Stomach (tissue), 7 donors: ENCODE measurements around the genes TVP23C, TBC1D26 and NT5M.

- PRO-cap = no peak
- RAMPAGE, long total RNA, 5 experiments = no peak in any of the 5 experiments
- RRBS = no CpG with 5 or more reads among the region's 10 CpGs
Observed at GRCh38 chr17:15434256-15434883, 33.1 kb downstream of the CDRT4 start.

GRCh38 chr17:15562792-15563874 is at the start of gene TVP23C:
TSS of gene TVP23C (minus strand) at chr17:15563483.
- PRO-cap = bidirectional peak, plus-strand start at chr17:15563754, minus-strand start at chr17:15563587
- RAMPAGE, long total RNA, 5 experiments = start-site peak on the minus strand in 5 of 5 experiments, at chr17:15563451-15563612 at its widest, 45 to 447 reads per replicate
- RRBS = no CpG with 5 or more reads among the region's 78 CpGs

DNA sequence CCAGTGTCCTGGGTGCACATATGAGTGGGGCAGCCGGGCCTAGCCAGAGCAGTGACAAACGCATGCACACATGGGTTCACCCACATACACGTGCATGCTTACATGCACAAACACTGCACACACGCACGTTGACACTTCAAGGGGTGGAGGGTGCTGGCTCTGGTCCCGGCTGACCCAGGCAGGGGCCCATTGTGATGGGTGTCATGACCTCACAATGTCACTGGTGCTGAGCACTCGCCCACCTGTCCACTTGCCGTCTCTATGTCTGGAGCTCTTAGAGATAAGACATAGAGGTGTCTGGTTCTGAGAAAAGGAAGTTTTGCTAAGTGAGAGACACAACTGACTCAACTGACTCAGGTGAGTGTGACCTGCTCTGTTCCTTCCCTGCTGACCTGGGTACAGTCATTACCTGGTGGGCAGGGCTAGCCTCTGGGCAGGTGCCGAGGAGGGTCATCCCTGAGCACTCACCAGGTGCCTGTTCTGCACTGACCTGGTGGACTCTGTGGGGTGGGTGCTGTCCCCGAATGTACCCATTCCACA is at the start of gene TBC1D26:
TSS of gene TBC1D26 (plus strand) at position 256 of the 540 bp plus-strand sequence.
- PRO-cap = no peak
- RAMPAGE, long total RNA, 5 experiments = no peak in any of the 5 experiments
- RRBS = no CpG with 5 or more reads among the region's 10 CpGs

GRCh38 chr17:15913769-15914147 is 31.2 kb upstream of the ADORA2B start:
- PRO-cap = no peak
- RAMPAGE, long total RNA, 5 experiments = no peak in any of the 5 experiments
- RRBS = no CpG with 5 or more reads among the region's 3 CpGs

DNA sequence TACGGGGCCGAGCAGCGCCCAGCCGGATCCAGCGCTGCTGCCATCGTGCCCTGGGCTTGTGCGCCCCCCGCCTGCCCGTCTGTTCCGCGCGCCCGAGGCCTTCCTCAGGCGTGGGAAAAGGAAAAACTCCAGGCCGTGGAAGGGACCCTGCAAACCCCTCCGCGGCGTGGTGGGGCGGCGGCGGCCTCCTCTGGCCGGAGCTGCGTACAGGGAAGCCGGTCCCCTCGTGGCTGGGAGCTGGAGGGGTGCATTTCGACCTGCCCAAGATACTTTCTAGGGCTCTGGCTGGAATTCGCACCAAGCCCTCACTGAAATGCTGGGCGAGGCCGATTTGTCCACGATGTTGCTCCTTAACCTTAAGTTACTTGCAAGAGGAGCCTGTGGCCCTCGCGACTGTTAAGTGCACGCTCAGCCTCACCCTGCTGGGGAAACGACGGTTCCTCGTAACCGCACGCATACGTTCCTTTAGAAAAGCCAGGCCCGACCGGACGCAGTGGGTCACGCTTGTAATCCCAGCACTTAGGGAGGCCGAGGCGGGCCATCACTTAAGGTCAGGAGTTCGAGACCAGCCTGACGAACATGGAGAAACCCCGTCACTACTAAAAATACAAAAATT is 511 bp upstream of the NCOR1 start:
- PRO-cap = no peak
- RAMPAGE, long total RNA, 5 experiments = no peak in any of the 5 experiments
- RRBS = 1% methylated on average over 4 of the region's 48 CpGs

- PRO-cap = no peak
- RAMPAGE, long total RNA, 5 experiments = no peak in any of the 5 experiments
- RRBS = no CpG with 5 or more reads among the region's 1 CpG
Observed at GRCh38 chr17:16298066-16298438, 55.2 kb downstream of the CENPV start.

DNA sequence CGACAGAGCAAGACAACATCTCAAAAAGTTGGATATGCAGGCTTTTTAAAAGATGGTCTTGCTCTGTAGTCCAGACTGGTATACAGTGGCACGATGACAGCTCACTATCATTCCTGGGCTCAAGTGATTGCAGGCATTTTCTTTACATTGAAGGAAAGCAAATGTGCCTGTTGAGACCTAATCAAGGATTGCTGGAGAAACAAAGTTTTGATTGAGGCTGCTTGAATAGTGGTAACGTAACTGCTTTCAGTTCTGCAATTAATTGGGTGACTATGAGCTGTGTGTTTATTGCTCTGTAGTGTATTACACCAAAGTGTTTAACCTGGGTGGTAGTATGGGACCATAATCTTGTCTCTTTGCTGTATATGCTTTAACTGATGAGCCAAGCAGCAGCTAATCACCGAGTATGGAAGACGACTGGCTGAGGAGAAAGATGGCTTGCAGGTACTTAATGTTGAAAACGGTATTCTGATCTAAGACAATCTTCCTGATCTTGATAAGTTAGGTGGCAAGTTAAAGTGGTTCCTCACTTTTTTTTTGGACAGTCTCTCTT is 2.4 kb downstream of the UBB start:
- PRO-cap = no peak
- RAMPAGE, long total RNA, 5 experiments = no peak in any of the 5 experiments
- RRBS = no CpG with 5 or more reads among the region's 6 CpGs

DNA sequence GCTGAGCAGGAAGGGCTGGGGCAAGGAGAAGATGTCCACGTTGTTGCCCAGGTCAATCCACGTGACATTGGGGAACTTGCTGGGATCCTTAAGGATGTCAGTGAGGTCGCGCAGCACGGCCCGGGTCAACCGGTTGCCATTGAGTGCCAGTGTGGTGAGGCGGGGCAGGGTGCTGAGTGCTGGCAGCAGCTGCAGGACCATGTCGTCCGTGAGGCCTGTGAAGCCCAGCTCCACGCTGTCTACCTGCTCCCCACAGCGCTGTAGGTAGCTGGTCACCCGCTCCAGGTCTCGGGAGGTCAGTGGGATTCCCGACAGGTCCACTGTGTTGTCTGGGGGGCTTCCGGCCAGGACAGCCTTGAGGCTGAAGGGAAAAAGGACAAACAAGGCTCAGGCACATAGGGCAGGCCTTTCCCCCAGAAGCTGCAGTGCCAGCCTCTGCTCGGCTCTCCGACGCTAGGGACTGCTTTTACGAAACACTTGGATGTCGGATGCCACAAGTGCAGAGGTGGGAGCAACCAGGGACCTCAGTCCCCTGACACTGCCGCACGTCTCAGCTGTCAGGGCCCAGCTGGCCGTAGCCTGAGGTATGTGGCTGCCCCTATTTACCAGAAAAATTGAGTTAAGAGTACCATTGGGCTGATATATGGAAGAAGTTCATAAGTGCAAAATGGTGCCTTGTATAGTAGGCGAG is 28.5 kb downstream of the TRPV2 start:
- PRO-cap = no peak
- RAMPAGE, long total RNA, 5 experiments = start-site peak on the minus strand in 1 of 5 experiments, centred at position 163 of the sequence, 5 reads per replicate
- RRBS = no CpG with 5 or more reads among the region's 25 CpGs

DNA sequence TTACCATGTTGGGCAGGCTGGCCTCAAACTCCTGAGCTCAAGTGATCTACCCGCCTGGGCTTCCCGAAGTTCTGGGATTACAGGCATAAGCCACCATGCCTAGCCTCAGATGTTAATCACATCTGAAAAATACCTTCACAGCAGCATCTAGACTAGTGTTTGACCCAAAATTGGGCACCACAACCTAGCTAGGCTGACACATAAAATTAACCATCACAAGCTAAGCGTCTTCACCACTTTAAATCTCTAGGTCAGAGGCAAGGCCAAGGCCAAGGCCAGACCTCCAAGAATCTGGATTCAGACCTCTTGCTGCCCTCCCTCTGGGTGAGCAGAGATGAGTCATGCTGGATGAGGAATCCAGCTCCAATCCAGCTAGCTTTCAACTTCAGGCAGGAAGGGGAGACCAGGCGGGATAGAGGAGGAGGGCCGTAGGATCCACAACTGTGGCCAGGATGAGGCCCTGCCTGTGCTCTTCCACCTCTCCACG is 14.9 kb downstream of the LRRC75A start:
- PRO-cap = unidirectional peak, plus-strand start at position 382 of the sequence
- RAMPAGE, long total RNA, 5 experiments = no peak in any of the 5 experiments
- RRBS = no CpG with 5 or more reads among the region's 6 CpGs

DNA sequence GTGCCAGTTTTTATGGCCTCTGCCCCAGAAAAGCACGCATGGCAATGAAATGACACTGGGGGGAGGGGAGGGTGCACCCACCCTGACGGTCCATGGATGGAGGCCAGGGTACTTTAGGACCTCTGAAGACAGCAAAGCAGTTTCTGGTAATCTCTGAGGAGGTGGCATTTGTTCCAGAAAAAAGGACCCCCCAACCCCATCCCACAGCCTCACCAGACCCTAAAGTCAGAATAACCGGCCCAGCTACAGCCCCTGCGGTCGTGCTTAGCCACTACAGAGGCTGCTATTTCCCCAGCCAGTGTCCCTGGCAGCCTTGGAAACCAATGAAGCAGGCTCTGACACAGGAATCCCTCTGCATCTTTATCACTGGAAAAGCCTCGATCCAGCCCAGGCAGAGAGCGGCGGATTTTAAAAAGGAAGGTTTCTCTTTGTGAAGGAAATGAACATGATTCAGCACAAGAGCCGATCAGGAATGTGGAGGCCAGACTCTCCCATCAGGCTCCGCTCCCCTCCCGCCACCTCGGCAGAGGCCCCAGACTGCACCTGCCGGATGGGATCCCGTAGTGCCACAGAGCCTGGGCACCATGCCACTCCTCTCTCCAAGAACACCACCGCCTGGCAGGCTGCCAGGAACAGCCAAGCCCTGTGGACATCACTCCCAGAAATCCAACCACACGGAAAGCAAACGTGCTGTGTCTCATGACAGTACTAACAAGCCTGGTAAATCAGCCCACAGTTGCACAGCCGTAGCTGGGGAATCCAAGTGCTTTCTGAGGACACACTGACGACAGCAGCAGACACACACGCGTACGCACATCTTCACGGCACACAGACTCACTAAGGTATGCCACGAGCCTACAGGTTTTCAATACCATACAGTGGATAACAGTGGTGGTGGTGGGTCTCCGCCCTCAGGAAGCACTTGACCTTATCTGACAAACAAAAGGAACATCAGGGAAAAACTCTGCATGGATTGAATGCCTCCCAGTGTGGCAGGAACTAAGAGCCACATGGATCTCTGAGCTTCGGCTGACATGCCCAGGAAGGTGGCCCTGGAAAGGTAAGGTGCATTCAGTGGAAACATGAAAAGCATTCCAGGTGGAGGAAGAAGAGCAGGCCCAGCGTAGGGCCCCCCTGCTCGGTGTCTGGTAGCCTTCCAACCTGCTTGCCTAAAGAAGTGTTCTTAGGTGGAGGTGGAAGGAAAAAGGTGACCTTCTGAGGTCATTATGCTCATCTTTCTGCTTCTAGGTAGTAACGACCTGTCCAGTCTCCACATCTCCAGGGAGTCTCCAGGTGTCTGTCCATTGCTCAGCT is 5.4 kb downstream of the LRRC75A start:
- PRO-cap = no peak
- RAMPAGE, long total RNA, 5 experiments = no peak in any of the 5 experiments
- RRBS = no CpG with 5 or more reads among the region's 29 CpGs

- PRO-cap = no peak
- RAMPAGE, long total RNA, 5 experiments = no peak in any of the 5 experiments
- RRBS = 63% methylated on average over 3 of the region's 9 CpGs
Observed at GRCh38 chr17:16922580-16923287, 49.2 kb downstream of the TNFRSF13B start.

- PRO-cap = no peak
- RAMPAGE, long total RNA, 5 experiments = no peak in any of the 5 experiments
- RRBS = no CpG with 5 or more reads among the region's 7 CpGs
Observed at GRCh38 chr17:16979674-16980222, 7.8 kb upstream of the TNFRSF13B start.

DNA sequence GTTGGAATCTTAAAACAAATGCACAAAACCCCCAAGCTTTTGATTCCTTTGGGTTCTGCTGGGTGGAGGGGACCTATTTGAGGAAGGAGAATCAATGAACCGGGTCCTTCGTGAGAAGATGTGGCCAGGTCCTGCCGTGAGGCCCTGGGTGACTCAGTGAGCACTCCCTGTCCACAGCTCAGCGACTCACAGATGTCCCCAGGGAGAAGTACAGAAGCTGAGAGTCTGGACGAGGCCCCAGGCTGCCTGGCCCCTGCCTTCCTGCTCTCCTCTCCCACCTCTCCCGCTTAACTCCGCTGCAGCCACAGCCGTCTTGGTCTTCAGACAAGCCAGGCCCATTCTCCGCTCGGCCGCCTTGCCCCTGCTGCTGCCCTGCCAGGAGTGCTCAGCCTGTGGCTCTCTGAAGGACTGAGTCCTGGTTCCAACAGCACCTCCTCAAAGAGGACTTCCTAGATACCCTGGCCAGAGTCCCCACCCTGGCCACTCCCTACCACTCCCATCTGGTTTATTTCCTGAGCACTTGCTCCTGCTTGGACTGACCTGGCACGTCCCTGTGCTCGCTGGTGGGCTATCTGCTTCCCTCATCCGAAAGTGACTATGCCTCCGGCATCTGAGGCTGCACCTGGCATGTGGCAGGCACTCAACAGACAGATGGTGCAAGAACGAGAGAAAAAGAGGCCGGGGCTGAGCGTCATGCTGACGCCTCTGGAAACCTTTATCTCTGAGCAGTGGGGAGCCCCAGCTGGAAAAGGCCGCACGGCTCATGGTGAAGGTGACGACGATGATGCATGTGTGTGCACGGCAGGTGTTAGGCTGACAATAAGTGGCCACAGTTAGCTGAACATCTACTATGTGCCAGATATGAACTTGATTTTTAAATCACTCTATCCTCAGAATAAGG is 9.1 kb upstream of the TNFRSF13B start:
- PRO-cap = unidirectional peak, plus-strand start at position 220 of the sequence
- RAMPAGE, long total RNA, 5 experiments = no peak in any of the 5 experiments
- RRBS = 49% methylated on average over 3 of the region's 24 CpGs

- PRO-cap = no peak
- RAMPAGE, long total RNA, 5 experiments = no peak in any of the 5 experiments
- RRBS = no CpG with 5 or more reads among the region's 4 CpGs
Observed at GRCh38 chr17:17107789-17108040, 65.5 kb downstream of the MPRIP start.

DNA sequence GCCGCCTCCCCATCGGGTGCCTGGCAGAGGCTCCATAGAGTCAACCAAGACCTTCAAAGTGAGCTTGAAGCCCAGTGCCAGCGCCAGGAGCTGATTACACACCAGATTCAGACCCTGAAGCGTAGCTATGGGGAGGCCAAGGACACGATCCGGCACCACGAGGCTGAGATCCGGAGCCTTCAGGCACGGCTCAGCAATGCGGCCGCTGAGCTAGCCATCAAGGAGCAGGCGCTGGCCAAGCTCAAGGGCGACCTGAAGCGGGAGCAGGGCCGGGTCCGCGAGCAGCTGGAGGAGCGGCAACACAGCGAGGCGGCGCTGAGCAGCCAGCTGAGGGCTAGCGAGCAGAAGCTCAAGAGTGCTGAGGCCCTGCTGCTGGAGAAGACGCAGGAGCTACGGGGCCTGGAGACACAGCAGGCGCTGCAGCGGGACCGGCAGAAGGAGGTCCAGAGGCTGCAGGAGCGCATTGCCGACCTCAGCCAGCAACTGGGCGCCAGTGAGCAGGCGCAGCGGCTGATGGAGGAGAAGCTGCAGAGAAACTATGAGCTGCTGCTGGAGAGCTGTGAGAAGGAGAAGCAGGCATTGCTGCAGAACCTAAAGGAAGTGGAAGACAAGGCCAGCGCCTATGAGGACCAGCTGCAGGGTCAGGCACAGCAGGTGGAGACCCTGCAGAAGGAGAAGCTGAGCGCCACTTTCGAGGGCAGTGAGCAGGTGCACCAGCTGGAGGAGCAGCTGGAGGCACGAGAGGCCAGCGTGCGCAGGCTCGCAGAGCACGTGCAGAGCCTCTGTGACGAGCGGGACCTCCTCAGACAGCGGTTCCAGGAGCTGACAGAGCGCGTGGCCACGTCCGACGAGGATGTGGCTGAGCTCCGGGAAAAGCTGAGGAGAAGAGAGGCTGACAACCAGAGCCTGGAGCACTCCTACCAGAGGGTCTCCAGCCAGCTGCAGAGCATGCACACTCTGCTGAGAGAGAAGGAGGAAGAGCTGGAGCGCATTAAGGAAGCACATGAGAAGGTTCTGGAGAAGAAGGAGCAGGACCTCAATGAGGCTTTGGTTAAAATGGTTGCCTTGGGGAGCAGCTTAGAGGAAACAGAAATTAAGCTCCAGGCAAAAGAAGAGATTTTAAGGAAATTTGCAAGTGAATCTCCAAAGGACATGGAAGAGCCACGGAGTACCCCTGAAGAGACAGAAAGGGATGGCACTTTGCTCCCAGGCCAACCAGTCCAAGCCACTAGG is 41.6 kb downstream of the PLD6 start:
- PRO-cap = no peak
- RAMPAGE, long total RNA, 5 experiments = start-site peak on the plus strand in 1 of 5 experiments, centred at positions 357 to 738 of the sequence, 19 to 48 reads per replicate
- RRBS = 91% methylated on average over 7 of the region's 51 CpGs

DNA sequence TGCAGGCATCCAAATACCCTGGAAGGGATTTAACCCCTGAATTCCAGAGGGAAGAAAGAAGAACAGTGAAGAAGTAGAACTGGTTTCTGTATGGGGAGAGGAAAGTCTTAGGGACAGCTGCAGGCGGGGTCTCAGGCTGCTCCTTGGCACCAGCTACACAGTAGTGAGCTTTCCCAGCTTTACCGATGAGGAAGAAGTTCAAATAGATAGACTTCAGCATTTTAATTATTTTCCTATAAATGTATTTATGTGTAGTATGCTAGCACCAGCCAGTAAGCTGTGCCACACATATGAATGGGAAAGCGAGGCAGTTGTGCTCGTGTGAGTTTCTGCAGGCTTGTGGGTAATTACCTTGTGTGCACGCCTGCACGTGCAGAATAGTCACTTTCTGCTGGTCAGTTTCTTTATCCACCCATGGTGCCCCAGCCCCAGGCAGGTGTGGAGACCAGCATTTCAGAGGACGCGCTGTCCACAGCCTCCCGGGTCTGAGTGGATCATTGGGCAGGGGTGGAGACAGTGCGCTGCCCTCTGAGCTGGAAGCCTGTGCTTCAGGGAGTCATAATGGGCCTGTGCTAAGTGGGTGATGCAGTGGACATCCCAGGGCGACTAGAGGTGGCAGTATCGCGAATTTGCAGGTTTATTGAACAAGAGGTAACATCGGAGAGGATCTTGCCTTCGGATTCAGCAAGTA is 18.3 kb downstream of the PLD6 start:
- PRO-cap = no peak
- RAMPAGE, long total RNA, 5 experiments = no peak in any of the 5 experiments
- RRBS = no CpG with 5 or more reads among the region's 15 CpGs

- PRO-cap = no peak
- RAMPAGE, long total RNA, 5 experiments = no peak in any of the 5 experiments
- RRBS = no CpG with 5 or more reads among the region's 14 CpGs
Observed at GRCh38 chr17:17191863-17192723, 14.0 kb downstream of the PLD6 start.

DNA sequence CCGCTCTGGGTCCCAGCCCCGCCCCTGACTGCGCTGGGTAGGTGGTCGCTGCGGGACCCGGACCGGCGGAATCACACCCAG is 165 bp downstream of the FLCN start:
- PRO-cap = no peak
- RAMPAGE, long total RNA, 5 experiments = no peak in any of the 5 experiments
- RRBS = 1% methylated on average over 8 of the region's 8 CpGs

- PRO-cap = bidirectional peak, plus-strand start at chr17:17303349, minus-strand start at chr17:17303308
- RAMPAGE, long total RNA, 5 experiments = no peak in any of the 5 experiments
- RRBS = under 1% methylated on average over 27 of the region's 49 CpGs
Observed at GRCh38 chr17:17302821-17303449, at the start of gene NT5M. TSS of gene NT5M (plus strand) at chr17:17303373.

DNA sequence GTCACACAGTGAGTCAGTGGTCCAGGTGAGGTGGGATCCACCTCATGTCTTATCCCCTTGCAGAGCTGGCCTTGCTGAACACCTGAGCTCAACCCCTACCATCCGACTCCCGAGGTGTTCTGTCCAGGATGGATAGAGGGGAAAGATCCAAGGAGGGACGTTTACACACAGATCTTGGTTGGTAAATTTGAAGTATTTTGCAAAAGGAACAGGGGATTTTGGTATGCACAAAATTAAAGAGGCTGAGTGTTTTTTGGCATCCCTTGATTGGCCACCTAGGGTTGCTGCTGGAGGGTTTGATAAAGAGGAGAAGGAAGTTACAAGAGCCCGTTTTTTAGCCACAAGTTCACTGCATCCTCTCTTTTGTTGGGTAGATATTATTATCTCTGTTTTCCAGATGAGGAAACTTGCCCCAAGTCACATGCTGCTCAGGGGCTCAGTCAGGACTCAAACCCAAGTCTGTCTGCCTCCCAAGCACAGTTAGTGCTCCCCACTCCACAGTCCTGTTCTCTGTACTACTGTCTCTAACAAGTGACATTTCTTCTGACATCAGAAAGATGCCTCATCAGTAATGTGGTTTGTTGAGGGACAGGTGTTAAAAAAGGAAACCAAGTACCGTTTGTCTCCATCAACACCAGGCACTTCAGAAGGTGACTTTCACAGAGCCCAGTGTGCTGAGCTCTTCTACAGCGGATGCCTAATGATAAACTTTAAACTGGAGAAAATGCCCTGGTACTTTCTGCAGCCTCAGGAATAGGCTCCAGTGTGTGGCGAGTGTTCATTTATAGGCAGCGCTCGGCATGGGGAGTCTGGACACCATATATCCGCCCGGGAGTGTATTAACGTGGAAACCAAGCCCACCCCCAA is 1.4 kb downstream of the NT5M start:
- PRO-cap = no peak
- RAMPAGE, long total RNA, 5 experiments = no peak in any of the 5 experiments
- RRBS = no CpG with 5 or more reads among the region's 12 CpGs